Camera-type eye (tissue), 1 donor: ENCODE measurements around a stretch of chr5.

DNA sequence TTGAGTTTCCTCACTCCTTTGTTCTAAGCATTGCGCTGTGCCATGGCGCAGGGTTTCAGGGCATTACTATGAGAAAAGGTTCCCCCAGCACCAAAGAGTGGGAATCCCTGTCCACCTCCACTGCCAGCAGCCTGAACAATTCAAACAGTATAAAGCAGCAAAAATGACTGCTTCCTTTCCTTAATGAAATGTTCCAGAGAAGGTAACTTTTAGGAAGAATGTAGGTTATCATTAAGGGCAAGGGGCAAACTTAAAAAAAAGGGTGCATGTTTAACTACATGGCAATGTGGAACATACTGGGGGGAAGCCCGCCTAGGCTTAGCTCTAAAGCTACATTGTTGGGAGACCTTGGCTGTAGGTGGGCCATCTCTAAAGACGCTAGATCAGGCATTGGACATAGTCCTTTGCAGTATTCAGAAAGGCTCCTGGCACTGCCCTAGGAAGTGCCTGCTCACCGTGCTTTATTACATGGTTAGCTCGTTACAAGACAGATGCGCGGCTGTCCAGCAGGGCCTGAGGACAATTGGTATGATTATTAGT is 64.2 kb downstream of the DAP start:
- RAMPAGE, long total RNA = no peak

DNA sequence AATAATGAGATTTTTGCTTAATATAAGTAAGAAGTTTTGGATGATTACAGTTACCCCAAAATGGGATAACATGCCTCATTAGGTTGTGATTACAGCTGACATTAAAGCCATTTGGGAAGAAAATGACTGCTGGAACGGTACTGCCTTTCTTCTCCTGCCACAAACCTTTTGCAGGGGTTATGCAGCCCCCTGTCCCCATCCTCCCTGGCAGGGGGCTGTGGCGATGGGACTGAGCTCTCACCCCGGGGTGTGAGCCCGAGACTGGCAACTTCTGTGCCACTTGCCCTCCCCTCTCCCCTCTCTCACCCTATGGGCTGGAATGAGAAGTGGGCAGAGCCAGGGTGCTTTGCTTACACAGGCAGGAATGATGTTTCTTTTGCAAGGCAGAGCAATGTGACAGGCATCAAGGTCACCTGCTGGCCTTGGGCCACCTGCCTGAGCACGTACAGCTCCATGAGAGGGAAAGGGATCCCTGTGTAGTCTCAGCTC is 252.6 kb upstream of the DAP start:
- RAMPAGE, long total RNA = no peak

DNA sequence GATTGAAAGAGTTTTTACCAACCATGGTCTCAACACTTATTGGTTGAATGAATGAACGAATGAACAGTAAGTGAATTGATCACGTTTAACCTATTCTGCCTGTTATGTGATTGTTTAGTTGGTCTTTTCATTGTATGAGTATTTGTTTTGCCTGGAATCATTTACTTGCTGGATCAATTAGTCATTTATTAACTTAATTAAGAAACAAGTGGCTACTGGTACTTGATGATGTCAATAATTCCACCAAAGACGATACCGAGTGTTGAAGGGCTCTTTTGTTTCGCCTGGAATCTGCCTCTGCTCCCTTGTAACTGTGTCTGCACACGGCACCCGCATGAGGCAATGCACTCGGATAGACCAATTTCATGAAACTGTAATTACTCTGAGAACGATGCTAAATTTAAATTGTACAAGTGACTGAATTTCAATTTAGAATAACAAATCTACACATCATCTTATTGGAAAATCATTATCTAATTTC is 143.4 kb downstream of the CTNND2 start:
- RAMPAGE, long total RNA = no peak

- RAMPAGE, long total RNA = no peak
Measured at GRCh38 chr5:11903130-11904133, 814 bp downstream of the CTNND2 start.

DNA sequence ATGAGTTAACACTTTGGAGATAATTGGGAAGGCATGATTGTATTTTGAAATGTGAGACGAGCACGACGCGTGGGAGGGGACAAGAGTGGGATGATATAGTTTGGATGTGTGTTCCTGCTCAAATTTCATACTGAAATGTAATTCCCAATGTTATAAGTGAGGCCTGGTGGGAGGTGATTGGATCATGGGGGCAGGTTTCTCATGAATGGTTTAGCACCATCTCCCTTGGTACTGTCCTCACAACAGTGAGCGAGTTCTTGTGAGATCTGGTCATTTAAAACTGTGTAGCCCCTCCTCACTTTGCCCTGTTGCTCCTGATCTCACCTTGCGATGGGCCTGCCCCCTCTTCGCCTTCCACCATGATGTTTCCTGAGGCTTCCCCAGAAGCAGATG is 721.6 kb upstream of the CTNND2 start:
- RAMPAGE, long total RNA = no peak

DNA sequence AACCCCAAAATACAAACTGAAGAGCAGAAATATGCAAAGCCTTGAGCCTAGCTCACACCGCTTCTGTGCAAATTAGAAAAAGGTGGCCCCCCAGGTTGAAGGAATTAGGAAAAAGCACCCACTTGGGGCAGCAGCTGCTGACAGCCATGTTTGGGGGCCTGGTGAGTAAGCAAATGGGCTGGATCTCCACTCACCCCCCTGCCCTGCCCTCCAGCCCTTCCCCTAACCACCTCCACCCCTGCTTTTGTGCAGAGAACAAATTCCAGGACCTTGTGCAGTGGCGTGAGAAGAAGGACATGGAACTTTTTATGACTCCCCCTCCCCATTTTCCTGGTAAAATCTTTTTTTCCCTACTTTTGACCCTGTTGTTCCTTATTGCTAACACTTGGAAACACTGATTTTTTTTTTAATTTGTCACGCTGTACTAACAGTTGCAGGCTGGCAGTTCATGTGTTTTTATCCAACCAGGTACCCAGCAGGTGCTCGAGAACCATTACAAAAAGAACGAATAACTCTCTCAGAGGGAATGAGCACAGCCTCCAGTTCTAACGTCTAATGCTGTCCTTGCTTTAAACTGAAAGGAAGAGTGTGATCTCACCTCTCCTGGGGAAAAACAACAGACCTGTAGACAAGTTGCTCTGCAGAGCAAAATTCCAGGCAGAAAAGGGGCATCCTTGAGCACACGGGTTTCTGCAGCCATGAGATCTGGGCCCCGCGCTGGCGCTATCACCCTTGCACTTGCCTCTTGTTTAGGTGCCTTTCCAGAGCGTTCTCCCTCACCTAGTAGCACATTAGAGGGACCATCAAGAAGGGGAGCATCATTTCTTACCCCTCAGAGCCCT is 92.3 kb upstream of the DNAH5 start:
- RAMPAGE, long total RNA = no peak

DNA sequence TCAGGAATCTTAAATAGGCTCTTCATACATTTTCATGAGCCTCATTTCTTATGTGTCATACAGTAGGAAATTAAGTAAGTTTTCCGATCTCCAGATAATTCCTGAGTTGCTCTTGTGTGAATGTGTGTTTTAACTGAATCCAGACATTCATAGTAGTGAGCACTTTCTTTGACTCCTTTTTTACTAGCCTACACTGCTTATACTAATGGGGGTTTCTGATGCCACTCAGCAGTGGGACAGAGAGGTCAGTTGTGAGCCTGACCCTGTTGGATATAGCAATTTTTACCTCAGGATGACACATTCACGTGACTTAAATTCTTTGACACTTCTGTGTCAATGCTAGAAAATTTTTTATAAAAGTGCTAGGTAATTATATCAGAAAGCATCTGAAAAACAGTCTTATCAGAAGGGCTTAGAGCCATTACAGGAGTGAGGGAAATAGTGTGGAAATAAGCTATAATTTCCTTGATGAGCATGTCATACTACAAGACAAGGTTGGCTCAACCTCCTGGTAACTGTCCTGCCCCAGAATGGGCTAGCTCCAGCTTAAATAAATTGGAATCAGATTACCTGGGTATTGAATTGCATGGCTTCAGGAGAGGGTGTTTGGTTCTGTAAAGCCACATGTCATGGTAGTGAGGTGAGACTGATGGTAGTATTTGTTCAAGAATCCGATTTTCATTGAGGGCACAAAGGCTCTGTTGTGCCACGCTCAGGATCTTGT is 20.9 kb downstream of the TRIO start:
- RAMPAGE, long total RNA = no peak

- RAMPAGE, long total RNA = no peak
Measured at GRCh38 chr5:14168385-14169562, 25.6 kb downstream of the TRIO start.

DNA sequence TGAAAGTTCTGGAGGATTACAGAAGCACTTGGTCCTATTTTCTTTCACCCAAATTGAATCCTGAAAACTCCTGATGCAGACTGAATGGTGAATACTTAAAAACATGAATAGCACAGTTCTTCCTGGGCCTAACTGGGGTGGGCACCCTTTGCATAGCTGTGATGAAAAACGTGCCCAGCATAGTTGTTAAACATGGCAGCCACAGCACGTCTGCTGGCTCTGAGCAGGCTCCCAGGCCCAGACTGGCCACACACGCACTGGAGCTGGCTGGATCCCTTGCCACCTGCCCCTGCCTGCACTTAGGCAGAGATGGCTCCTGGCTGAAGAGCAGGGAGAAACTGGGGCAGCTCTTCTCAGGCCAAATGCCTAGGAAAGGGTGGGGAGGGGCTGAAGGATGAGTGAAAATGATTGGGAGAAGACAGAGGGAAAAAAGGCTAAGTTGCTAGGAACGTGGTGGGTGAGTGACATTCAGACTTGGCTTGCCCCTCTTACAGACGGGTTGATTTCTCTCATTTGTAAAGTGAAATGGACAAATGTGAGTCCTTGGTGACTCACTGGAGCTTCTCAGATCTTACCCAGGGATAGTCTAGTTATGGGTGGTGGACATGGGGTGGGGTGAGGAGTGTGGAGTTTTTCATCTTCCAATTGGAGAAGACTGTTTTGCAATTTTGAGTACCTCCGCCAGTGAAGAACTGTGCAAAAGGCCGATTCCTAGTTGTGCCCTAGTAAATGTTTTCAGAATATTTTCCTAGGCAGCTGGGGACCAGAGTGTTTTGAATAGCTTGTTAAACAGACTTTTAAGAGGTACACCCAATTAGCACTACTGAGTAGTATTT is 42.3 kb downstream of the TRIO start:
- RAMPAGE, long total RNA = no peak

DNA sequence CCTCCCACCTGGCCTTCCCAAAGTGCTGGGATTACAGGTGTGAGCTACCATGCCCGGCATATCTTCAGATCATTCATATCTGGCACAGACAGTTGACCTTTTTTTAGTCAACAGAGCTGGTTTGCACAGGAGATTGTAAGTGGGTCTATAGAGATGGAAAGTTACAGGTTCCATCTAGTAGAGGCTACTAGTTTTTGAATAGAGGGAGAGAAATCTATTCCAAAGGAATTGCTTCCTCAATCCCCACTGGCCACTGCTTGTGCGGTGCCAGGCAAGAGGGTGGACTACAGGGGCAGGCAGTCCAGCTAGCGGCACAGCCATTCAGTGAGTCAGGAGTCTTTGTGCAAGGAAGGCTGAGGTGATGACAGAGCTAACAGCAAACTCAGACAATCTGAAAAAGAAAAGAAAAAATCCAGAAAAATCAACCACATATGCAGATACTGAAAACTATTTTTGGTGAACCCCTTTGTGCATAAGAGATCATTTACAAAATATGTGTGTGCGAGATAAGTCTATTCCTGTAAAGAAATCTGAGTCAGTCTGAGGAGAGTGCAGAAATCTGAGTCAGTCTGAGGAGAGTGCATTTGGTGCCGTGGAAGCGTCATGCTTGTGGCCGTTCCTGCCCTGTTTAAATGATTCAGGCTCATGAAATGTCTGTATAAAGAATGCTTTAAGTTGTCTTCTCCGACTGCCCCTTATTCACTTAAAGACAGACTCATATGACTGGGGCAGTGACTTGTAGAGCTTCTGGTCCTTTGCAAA is 47.0 kb downstream of the TRIO start:
- RAMPAGE, long total RNA = no peak

DNA sequence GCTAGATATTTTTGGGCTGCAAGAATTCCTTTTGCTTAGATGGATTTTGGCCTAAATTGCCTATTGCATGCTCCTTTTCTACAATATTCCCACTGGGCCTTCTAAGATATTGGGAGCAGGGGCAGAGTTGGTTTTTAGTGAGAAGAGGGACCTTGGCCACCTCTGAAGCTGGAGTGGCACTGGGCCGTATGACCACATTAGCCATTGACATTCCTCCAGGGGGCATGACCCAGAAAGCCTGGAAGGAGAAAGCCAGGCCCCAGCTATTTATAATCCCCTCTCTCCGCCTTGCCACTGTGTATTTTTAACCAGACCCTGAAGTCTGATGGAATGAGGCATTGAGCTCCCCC is 126.9 kb downstream of the TRIO start:
- RAMPAGE, long total RNA = no peak

GRCh38 chr5:14331447-14331834 is 188.3 kb downstream of the TRIO start:
- RAMPAGE, long total RNA = no peak

GRCh38 chr5:14383553-14384419 is 197.8 kb upstream of the OTULINL start:
- RAMPAGE, long total RNA = no peak

DNA sequence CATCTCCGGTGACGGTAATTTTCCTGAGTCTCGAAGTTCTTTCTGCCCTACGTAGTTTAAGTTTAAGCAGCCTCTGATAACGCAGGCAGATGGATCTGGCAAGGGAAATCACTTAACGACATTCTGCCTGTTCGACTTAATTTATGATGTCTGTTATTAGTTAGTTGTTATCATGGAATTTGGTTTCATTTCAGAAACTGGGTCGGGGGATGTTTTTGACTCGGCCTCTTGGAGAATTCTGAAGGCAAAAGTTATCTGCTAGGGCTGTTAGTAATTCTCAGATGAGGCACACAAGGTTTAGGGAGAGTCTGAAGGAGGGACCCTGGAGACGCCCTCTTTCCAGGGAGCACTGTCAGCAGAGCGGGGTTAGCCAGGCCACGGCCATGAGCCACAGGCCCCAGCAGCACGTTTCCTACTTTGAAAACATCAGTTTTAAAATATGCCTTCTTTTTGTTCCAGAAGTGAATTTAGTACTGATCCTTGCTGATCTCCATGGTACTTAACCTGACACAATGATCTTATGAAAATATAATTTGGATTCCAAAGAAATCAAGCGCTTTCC is 171.0 kb upstream of the OTULINL start:
- RAMPAGE, long total RNA = no peak

GRCh38 chr5:14426854-14428237 is 154.2 kb upstream of the OTULINL start:
- RAMPAGE, long total RNA = no peak

DNA sequence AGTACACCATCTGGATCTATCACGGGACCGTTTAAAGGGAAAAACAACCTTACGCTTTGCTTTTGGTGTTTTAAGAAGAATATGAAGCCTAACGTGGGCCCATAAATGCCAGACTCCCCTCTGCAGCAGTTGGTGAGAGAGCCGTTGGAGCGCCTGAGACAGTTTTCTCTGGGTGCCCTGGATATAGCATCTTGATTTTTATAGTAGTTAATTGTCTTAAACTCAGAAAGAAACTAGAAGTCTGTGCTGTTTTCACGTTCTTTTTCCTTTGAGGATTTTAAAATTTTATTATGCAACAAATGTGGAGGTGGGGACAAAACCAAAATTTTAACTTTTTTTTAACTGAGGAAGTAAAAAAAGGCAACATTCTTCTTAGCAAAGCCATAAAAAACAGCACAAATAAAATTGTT is 141.9 kb upstream of the OTULINL start:
- RAMPAGE, long total RNA = no peak

DNA sequence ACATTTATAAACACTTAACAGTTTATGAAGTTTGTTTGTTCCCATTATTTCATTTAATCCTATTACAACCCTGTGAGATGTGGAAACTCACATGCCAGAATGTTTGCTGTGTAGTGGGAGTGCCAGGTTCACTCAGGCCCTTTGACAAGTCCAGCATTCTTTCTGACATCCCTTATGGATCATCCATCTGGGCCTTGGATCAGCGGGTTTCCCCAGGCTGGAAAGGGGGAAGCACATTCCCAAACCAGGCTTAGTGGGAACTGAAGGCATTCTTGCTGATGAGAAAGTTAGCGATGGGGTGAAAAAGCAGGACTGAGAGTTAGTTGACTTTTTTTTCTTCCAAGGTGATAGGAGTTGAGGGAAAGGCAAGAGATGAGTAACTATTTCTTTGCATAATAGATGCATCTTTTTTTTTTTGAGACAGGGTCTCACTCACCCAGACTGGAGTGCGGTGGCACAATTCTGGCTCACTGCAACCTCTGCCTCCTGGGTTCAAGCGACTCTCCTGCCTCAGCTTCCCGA is 128.0 kb upstream of the OTULINL start:
- RAMPAGE, long total RNA = no peak

DNA sequence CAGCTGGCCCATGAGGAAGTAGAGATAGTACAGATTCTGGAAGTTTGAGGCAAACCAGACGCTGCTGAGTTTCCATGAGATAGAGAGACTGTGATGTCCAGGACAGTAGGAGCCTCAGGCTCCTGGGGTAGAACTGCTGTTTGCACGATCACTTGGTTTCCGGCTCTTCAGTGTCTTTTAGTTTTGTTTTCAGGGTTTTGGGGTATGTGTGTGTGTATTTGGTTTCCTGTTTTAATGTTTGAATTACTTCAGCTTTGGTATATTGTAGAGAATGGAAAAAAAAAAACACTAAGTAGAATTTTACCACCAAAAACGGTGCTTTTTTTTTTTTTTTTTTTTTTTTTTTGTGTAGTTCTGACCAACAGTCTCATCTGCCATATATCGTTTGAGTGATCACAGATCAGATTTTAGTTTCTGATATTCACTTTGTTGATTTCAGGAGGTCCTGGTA is 13.8 kb downstream of the OTULINL start:
- RAMPAGE, long total RNA = no peak

GRCh38 chr5:14681360-14682115 is 17.0 kb downstream of the OTULIN start:
- RAMPAGE, long total RNA = no peak

DNA sequence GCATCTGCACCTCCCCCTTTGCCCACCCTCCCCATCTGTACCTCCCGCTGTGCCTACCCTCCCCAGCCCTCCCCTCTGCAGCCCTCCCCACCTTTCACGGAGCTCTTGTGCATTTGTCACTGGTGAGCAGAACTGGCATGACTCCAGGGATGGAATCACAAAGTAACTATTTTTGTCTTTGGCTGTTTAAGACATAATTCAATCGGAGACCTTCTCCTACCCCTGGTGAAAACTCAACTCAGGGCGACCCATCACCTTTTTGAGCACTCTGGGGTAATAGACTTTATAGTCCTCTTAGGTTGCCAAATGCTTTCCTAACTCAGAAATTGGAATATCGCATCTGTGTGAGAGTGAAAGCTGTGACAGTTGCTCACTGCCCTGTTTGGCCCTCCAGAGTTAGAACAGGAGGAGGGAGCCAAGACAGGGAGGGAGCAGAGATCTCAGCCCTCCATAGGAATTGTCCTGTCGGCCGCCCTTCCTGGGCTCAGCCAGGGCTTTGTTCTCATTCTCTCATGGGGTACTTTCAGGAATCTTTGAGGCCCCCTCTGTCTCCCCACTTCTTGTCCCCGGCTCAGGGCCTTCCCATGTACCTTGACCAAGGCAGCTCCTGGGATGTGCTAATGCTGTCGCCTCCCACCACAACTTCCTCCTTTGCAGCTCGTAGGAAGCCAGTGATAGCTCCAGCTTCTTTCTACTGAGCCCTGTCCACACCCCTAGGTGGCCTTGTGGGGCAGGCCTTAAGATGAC is 36.3 kb downstream of the OTULIN start:
- RAMPAGE, long total RNA = no peak